Keratinocyte (primary cell): ENCODE data around the genes LY6G6F and SLC44A4.

DNA sequence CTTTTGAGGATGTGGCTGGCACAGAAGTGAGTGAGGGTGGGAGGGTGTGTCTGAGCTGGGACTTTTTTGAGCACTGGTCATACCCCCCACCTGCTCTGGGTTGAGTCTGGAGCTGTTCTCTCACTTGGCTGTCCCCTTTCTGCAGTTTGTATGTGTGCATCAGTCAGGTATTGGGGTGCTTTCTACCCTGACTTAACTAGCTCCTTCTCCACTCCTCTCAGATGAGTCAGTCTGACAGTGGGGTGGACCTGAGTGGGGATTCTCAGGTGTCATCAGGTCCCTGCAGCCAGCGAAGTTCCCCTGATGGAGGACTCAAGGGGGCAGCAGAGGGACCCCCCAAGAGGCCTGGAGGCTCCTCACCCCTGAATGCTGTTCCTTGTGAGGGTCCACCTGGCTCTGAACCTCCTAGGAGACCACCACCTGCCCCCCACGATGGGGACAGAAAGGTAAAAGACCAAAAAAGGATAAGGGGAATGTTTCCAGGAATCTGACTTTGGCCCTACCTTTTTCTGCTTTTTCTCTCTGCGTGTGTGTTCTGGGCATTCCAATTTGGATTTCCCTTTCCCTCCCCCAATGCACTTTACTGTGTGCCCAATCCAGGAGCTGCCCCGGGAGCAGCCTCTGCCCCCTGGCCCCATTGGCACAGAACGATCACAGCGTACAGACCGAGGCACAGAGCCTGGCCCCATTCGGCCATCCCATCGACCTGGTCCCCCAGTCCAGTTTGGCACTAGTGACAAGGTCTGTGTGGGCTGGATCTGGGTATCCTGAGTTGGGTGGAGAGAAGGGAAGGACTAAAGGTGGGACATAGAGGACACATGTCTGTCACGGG lies 14.2 kb downstream of the PRRC2A start:
CAGE:
- cytosol, long polyA minus RNA: no peak
- cytosol, long polyA plus RNA: no peak
- long polyA plus RNA: no peak
- nucleus, long polyA minus RNA: no peak
- nucleus, long polyA plus RNA: no peak

GRCh38 chr6:31653240-31653782 lies 850 bp upstream of the BAG6 start:
CAGE:
- cytosol, long polyA minus RNA: no peak
- cytosol, long polyA plus RNA: no peak
- long polyA plus RNA: no peak
- nucleus, long polyA minus RNA: no peak
- nucleus, long polyA plus RNA: no peak

GRCh38 chr6:31661595-31661874 lies 957 bp upstream of the C6orf47 start:
CAGE:
- cytosol, long polyA minus RNA: no peak
- cytosol, long polyA plus RNA: no peak
- long polyA plus RNA: no peak
- nucleus, long polyA minus RNA: no peak
- nucleus, long polyA plus RNA: no peak

CAGE:
- cytosol, long polyA minus RNA: no peak
- cytosol, long polyA plus RNA: no peak
- long polyA plus RNA: no peak
- nucleus, long polyA minus RNA: no peak
- nucleus, long polyA plus RNA: no peak
Measured at GRCh38 chr6:31666623-31667121, 792 bp downstream of the CSNK2B start.

DNA sequence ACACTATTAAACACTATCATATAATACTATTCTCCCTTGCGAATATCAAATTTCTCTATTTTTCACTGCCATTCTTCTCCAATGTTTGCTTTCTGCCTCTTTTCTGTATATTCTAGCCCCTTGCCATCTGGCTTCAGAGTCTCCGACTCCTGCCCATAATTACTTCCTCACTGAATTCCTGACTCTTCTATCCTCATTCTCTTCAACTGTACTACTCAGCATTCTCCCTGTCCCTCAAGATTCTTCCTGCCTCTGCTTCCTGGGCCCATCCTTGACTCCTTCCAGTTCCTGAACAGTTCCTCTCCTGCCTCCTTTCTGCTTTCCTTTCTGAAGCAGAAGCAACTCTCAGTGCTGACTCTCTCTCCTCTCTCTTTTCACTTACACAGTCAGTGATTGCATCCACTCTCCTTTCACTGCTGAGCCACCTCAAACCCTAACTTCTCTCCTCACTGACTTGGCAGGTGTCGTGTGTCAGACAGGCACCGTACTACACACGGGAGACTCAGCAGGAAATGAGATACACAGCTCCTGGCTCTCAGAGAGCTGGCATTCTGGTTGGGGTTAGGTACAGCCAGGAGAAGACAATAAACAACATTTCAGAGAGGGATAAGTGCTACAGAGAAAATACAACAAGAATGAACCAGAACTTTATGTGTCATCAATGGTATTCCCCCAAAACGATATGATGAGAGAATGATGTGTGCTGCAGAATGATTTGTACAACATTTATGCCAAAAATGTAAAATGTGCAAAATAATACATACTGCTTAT lies 5.6 kb downstream of the ABHD16A start:
CAGE:
- cytosol, long polyA minus RNA: no peak
- cytosol, long polyA plus RNA: no peak
- long polyA plus RNA: no peak
- nucleus, long polyA minus RNA: no peak
- nucleus, long polyA plus RNA: no peak

CAGE:
- cytosol, long polyA minus RNA: no peak
- cytosol, long polyA plus RNA: no peak
- long polyA plus RNA: no peak
- nucleus, long polyA minus RNA: no peak
- nucleus, long polyA plus RNA: no peak
Measured at GRCh38 chr6:31703515-31703739, 303 bp upstream of the ABHD16A start.

GRCh38 chr6:31706600-31706984 lies at the start of gene LY6G6F:
LY6G6F (plus strand) TSS chr6:31706866.
CAGE:
- cytosol, long polyA minus RNA: no peak
- cytosol, long polyA plus RNA: no peak
- long polyA plus RNA: no peak
- nucleus, long polyA minus RNA: no peak
- nucleus, long polyA plus RNA: no peak

GRCh38 chr6:31737393-31738321 lies 1.3 kb upstream of the CLIC1 start:
CAGE:
- cytosol, long polyA minus RNA: no peak
- cytosol, long polyA plus RNA: no peak
- long polyA plus RNA: no peak
- nucleus, long polyA minus RNA: no peak
- nucleus, long polyA plus RNA: no peak

DNA sequence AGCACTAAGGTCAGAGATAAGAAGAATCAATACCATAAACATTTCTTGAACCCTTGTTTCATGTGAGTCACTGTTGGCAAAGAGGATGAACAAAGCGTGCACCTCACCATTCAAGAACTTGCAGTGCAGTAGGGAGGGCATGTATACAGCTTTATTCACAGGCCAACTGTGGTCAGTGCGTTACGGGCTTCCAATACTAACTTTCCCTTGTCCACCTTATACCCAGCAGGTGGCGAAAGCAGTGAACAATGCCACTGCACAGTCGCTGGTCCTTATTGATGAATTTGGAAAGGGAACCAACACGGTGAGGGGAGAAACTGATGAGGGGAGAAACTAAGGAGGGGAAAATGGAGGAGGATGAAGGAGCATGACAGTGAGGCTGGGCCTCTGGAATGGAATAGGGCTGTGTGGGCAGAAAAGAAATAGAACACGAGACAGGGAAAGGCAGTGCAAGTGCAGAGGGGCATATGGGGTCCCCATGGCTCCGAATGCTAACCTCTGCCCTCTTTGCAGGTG lies 1.4 kb upstream of the SAPCD1 start:
CAGE:
- cytosol, long polyA minus RNA: no peak
- cytosol, long polyA plus RNA: no peak
- long polyA plus RNA: no peak
- nucleus, long polyA minus RNA: no peak
- nucleus, long polyA plus RNA: no peak

DNA sequence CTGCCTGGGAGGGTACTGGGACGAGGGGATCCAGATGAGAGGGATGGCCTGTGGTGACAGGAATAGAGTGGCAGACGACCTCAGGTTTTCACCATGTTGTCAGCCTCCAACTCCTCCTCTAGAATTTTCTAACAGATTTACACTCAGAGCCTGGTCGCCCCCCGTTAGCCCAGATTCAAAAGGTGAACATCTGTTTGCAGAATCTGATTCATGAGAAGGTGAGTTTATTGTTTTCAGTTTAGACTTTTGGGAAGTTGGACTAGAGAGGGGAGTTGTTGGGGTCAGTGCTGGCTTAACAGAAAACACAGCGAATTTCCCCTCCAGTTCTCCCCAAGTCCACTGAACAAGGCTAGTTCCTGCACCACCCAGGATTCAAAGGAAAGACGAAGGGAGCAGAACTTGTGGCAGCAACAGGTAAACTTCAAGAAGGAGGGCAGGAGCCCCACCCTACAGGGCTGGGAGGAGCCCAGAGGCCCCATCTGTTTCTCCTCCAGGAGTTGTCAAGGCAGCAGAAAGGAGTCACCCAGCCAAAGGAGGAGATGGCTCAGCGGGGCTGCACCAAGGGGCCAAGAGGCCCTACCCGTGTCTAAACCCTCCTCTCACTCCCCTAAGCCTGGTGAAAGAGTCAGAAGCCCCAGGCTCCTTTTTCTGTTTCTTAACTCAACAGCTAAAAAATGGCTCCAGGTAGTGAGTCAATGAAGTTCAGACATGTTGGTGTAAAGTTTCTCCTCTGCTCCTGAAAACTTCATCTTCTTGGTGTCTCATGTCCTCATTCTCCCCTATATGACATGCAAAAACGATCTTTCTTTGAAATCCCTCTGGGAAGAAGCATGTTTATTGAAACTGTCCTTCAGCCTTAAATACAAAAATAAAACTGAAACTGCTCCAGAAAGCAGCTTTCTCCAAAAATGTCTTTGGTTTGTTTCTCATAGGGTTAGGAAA lies 1.8 kb downstream of the SAPCD1 start:
CAGE:
- cytosol, long polyA minus RNA: no peak
- cytosol, long polyA plus RNA: no peak
- long polyA plus RNA: no peak
- nucleus, long polyA minus RNA: no peak
- nucleus, long polyA plus RNA: no peak

GRCh38 chr6:31821250-31821606 lies 5.9 kb downstream of the HSPA1A start:
CAGE:
- cytosol, long polyA minus RNA: no peak
- cytosol, long polyA plus RNA: no peak
- long polyA plus RNA: no peak
- nucleus, long polyA minus RNA: no peak
- nucleus, long polyA plus RNA: no peak

DNA sequence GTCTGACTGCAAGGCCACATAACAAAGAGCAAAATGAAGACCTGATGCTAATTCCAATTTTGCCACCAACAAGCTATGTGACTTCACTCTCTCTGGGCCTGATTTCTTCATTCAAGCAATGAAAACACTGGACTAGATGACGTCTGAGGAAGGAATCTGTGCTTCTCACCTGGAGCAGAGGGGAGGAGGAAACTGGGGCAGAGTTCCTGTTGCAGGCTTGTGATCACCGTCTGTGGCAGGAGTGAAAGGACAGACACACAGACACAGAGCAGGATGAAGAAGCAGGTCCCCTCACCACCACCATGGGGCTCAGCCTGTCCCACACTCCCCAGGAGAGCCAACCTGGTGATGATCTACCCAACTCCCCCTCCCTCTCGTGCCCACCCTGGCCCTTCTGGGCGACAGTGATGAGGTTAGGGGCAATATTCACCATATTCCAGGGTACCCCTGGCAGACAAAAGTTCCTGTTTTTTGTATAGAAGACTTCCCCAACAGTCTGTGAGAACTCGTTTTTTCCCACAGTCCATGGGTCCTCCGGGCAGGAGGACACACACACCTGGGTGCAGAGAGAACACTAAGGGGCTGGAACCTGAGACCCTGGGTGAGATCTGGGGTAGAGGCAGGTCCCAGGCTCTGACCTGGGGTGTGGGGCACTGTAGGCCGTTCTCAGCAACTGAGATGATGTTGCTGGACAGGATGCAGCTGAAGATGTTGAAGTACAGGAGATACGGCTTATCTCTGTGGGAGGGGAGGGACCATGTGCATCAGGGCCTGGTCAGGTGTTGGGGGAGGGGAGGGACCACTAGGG lies 4.3 kb downstream of the SLC44A4 start:
CAGE:
- cytosol, long polyA minus RNA: no peak
- cytosol, long polyA plus RNA: no peak
- long polyA plus RNA: no peak
- nucleus, long polyA minus RNA: no peak
- nucleus, long polyA plus RNA: no peak

DNA sequence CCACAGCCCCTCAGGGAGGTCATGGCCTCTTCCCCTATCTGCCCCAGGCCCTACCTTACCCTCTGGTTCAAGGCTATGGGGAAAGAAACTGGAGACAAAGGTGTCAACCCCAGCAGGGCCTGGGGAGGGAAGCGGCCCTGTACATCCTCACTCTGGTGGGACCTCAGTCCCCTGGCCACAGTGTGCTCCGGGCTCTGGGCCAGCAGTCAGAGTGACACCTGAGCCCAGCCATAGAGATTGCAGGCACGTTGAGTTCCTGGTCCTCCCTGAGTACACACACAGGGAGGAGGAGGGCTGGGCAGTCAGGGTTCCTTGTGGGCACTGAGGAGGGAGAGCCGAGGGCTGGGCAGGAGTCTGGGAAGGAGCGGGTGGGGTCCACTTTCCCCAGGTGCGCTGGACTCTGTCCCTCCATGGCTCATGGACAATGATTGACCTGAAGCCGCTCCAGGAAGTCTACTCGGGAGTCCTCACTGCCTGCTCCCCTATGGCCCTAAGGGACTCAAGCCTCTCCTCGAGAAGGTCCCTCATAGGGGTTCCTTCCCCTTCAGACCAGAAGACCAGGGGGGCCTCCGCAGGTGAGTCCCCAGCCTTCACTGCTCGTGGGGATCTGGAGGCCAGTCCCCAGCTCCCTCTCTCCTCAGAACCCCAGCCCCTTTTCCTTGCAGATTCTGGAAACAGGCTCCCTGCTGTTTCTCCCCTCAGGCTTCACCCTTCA lies 1.1 kb downstream of the SLC44A4 start:
CAGE:
- cytosol, long polyA minus RNA: no peak
- cytosol, long polyA plus RNA: no peak
- long polyA plus RNA: no peak
- nucleus, long polyA minus RNA: no peak
- nucleus, long polyA plus RNA: no peak

DNA sequence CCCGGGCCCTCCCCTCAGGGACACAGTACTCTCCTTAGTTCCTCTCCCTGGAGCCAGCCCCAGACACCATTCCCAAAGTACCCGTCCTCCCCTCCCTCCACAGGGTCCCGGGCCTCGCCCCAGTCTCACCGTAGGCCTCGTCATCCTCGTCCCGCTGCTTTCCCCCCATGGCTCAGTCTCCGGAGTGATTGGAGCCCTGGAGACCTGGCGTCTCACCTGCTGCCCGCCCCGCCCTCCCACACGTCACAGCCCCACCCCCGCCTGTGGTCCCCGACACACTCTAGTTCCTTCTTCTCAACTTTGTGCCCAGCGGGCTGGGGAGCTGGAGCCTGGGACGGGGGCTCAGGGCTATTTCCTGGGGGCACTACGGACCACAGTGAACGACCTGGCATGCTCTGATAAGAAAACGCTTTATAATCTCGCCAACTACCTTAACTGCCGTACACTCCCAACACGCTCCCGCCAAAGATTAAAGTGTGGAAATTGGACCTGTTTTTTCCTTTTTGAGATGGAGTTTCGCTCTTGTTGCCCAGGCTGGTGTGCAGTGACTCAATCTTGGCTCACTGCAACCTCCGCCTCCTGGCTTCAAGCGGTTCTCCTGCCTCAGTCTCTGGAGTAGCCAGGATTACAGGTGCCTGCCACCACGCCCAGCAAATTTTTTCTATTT lies at the start of gene SLC44A4:
Gene SLC44A4 (minus strand): TSS at position 186 of the 667 bp plus-strand sequence.
CAGE:
- cytosol, long polyA minus RNA: no peak
- cytosol, long polyA plus RNA: no peak
- long polyA plus RNA: no peak
- nucleus, long polyA minus RNA: no peak
- nucleus, long polyA plus RNA: no peak

DNA sequence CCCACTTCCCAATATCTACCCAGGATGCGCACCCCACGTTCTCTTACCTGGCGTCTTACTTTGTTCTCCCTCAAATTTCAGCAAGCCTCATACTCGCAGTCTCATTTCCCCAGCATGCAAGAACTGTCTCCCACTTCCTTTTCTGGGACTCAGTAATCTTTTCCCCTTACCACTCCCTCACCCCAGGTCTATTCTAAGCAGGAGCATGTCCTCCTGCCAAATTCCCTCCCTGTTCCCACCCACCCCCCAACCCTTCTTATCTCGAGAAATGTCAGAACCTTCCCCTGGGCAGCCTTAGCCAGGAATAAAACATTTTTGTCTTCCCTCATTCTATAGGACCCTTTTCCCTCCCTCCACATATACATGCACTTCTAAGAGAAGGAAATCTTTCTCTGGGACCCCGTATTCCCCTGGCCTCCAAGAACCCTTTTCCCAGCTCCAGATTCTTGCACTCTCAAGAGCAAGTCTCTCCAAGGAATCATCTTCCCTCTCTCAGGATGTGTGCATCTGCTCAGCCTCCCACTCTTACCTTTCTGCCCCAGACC lies 1.9 kb upstream of the EHMT2 start:
CAGE:
- cytosol, long polyA minus RNA: no peak
- cytosol, long polyA plus RNA: no peak
- long polyA plus RNA: no peak
- nucleus, long polyA minus RNA: no peak
- nucleus, long polyA plus RNA: no peak

DNA sequence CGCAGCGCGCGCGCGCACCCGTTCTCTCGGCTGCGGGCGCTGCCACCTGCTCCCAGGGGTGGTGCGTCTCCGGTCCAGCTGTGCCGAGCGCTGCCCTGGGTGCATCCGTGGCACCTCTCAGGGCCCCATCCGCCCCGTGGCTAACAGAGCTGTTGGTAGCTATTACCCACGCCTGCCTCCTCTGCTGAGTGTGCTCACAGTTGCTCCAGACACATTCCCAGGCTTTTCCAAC lies 428 bp upstream of the ZBTB12 start:
CAGE:
- cytosol, long polyA minus RNA: no peak
- cytosol, long polyA plus RNA: no peak
- long polyA plus RNA: no peak
- nucleus, long polyA minus RNA: no peak
- nucleus, long polyA plus RNA: no peak

DNA sequence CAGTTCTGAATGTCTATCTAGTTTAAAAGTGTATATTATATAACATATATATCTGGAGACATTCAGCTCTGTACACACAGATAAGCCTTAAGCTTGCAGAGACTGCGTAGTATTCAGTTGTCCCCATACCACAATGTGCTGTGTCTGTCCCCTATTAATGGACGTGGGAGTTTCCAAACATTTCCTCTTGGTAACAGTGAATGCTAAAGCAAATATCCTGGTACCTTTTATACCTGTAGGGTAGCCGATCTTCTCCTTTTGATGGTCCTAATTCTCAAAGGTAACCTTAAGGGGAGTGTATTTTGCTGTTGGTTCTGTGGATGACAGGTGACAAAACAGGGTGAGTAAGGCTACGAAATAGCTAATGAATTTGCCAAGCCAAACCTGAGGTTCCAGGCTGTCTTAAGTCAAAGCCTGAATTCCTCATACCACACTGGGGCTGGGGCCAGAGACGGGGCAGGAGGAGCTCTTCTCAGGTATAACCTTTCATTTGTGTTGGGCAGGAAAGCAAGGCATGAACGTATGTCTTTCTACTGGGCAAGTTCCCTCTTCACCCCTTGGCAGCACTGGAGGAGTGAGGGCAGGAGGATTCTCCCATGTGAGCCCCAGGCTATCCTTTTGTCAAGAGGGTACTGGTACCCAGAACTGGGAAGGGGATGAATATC lies 7.7 kb upstream of the C2 start:
CAGE:
- cytosol, long polyA minus RNA: no peak
- cytosol, long polyA plus RNA: no peak
- long polyA plus RNA: no peak
- nucleus, long polyA minus RNA: no peak
- nucleus, long polyA plus RNA: no peak

GRCh38 chr6:31947000-31947971 lies 1.4 kb downstream of the CFB start:
CAGE:
- cytosol, long polyA minus RNA: no peak
- cytosol, long polyA plus RNA: no peak
- long polyA plus RNA: no peak
- nucleus, long polyA minus RNA: no peak
- nucleus, long polyA plus RNA: no peak

DNA sequence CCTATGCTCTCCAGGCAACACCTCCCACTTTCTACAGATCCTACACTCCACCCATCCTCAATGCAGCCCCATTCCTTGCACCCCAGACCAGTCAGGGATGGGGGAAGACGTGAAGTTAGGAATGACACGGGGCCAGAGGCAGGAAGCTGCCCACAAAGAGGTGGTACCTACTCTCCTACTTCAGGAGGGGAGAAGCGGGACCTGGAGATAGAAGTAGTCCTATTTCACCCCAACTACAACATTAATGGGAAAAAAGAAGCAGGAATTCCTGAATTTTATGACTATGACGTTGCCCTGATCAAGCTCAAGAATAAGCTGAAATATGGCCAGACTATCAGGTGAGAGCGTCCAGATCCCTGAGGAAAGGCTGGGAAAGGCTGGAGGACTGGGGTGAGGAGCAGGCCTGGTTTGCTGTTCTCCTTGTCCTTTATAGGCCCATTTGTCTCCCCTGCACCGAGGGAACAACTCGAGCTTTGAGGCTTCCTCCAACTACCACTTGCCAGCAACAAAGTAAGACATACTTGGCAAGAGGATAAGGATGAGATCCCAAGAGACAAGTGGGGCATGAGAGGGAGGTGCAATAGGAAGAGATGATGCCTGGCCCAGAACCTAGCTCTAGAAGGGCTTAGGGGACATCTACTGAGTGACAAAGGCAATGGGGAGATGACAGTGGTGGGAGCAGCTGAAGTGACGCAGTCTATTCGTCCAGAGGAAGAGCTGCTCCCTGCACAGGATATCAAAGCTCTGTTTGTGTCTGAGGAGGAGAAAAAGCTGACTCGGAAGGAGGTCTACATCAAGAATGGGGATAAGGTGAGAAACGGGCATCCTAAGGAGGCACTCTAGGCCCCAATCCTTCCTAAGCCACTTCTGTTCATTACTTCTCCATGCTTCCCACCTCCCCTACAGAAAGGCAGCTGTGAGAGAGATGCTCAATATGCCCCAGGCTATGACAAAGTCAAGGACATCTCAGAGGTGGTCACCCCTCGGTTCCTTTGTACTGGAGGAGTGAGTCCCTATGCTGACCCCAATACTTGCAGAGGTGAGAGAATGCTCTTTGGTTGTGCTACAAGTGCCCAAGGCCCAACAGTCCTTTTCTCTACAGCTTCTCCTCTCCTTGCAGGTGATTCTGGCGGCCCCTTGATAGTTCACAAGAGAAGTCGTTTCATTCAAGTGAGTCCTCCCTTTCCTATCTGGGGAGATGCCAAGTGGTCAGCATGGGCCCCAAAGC lies 5.0 kb downstream of the CFB start:
CAGE:
- cytosol, long polyA minus RNA: no peak
- cytosol, long polyA plus RNA: no peak
- long polyA plus RNA: no peak
- nucleus, long polyA minus RNA: no peak
- nucleus, long polyA plus RNA: no peak

DNA sequence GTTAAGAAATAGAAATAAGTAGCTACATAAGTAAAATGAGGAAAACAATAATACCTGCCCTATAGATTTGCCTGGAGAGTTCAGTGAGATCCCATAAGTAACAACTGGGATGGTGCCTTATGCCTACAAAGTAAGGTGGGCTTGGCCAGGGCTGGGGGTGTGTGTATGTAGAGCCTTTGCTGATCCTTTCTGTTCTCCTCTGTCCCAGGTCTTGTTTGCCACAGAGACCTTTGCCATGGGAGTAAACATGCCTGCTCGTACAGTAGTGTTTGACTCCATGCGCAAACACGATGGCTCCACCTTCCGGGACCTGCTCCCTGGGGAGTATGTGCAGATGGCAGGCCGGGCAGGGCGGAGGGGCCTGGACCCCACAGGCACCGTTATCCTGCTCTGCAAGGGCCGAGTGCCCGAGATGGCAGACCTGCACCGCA lies 6.3 kb downstream of the DXO start:
CAGE:
- cytosol, long polyA minus RNA: no peak
- cytosol, long polyA plus RNA: no peak
- long polyA plus RNA: no peak
- nucleus, long polyA minus RNA: no peak
- nucleus, long polyA plus RNA: no peak